Fibroblast of villous mesenchyme (primary cell): ENCODE measurements around a stretch of chr21.

GRCh38 chr21:37074548-37075523, 1.8 kb downstream of the TTC3 start:
- CAGE, long polyA plus RNA: no peak

DNA sequence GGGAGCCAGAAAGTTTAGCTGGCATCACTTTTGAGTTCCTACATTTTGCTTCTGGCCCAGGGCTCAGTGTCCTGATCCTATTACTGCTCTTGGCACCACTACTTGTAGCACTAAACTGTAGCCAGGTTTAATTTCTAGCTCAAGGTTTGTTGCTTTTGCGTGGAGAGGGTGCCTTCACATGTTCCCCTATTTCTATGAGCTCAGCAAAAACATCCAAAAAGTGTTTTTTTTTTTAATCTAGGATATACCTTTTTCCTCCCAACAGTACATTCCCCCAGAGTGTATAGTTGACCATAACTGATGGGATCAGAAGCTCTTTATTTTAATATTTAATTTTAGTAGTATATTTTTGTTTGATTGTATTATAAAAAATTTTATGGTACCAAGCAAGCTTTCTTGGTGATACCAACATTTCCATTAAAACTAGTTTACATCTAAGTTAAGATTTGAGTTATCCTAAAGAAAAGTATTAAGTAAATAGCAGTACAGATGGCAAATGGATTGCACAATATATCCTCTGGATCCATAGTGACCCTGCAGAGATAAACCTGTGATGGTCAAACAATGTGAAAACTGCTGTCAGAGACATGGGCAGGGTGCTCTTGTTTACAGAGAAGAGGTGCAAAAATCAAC, 9.6 kb downstream of the TTC3 start:
- CAGE, long polyA plus RNA: no peak

GRCh38 chr21:37225310-37225854, 41.8 kb downstream of the VPS26C start:
- CAGE, long polyA plus RNA: no peak

DNA sequence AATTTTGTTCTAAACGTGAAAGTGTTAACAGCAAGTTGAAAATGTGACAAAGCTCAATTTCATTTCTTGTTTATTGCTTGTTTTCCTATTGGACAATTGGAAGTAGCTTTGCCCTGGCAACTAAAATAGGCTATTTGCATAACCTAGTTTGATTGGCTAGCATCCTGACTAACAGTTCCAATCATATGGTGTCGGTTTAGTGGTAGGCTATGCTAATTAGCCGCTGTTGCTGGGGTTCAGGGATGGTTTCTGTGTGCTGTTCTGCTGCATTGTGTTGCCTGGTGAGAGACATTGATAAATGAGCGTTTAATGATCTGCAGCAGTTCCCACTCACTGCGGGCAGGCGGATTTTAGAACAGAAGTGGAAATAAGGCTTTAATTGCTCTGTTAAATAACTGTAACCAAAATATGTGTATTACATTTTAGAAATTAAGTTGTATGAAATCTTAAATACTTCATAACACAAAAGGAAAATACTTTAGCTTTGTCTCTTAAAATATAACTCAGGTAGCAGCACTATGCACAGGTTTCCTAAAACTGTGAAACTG, 68.6 kb downstream of the DYRK1A start:
- CAGE, long polyA plus RNA: no peak

- CAGE, long polyA plus RNA: no peak
Observed at GRCh38 chr21:37470741-37471547, 104.4 kb downstream of the DYRK1A start.

DNA sequence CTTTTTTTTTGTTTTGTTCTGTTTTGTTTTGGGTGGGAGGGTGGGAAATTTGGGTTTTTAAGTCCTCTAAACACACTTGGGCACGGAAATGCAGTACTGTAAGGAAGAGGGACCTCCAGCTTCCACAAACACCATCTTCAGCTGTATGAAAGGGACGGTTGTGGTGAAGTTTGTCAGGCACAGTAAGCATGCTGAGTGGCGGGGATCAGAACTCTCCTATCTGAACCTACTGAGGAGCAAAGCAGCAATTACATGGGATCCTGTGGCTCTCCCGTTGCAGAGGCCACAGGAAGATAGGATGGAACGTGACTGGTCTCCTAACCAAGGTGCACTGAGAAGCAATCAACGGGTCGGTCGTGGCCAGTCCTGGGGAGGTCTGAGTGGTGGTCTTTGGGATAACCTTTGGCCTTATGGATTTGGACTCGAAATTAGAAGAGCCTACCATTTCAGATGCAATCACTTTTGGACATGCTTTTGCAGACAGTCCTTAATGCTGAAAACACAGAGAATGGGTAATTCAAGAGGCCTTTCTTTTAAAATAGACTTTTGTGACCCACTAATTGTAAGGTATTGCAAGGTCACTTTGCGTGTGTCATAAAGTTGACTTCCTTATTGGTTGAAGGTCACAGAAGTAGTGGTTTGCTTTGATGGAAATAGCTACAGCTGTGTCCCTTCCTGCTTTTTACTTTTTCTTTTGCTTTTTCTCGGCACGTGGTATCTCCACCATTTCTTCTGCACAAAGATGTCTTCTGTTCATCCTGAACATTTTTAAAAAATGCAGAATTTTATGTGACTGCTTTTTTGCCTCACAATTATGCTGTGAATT, 146.6 kb downstream of the DYRK1A start:
- CAGE, long polyA plus RNA: no peak

DNA sequence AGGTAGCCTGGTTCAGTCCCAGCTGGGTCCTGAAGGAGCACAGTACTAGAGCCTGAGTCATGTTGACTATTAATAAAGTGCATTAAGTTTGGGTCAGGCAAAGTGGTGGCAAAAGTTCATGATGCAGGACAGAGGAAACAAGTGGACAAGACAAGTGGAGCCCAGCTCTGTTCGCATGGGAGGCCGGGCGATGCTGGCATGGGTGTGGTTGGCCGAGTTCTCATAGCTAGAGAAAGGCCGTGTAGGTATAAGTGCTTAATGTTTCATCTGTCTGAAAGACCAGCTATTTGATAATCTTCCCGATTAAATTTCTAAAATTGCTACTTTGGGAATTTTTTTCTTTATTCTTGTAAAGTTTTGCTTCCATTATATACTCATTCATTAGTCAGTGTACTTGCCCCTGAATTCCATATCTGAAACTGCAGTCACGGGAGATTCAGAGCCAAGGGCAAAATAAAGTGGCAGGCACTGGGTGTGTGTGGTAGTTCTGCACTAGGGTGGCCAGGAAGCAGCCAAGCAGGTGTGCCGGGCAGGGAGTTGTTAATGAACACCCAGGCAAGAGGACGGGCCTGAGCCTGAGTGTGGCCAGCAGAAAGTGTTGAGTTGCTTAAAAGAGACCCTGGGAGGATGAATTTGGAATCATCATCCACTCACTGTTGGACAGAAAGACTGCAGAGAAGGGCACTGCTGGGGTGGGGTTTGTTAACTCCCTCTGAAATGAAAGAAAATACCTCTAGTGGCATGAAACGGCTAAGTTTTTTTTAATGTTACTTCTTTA, 150.7 kb downstream of the DYRK1A start:
- CAGE, long polyA plus RNA: no peak

DNA sequence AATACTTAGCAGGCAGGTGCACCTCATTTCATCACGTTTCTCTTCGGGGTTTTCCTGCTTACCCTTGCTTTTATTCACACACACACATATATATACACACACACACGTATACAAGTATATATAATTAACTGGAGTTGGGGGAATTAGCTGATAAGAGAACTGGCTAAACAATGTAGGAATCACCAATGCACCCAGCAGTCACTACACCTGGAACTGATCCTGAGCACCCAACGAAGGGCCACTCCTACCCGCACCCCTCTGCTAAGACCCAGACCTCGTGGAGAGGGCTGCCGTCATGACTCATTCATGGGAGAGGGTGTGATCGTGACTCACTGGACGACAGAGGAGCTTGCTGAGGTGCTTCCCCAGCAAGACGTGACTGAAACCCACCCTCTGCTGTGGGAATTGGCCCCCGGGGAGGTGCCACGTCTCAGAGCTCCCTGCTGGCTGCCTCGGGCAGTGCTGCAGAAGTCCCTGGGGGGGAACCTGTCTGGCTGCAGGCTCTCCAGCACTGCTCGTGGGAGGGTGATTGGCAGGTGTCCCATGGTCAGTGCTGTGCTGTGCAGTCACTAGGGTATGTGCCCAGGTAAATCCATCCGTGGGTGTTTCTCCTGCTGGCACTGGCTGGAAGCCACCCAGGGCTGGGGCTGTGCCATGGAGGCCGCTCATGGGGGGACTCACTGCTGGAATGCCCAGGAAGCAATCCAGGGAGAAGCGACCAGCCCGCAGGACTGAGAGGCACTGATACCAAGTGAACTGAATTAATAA, 166.6 kb downstream of the DYRK1A start:
- CAGE, long polyA plus RNA: no peak

DNA sequence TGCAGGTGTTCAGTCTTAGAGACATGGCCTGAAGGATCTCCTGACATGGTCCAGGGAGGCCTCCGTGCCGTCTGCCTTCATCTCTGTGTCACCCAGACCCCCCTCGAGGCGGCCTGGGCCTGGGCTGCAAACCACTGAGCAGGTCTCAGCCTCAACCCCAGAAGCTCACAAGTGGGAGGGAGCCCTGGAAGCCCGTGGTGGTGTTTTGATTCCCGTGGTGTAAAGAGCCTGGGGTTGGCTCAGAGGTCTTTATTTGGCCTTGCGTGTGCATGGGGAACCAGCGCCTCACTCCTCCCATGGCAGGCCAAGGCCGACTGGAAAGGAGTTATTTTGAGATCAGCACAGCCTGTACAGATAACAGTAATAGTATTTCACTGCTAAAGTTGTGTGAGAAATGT, 186.4 kb downstream of the DYRK1A start:
- CAGE, long polyA plus RNA: no peak

GRCh38 chr21:38258646-38259554, 2.1 kb downstream of the KCNJ15 start:
- CAGE, long polyA plus RNA: no peak

- CAGE, long polyA plus RNA: no peak
Observed at GRCh38 chr21:38306437-38306912, 49.7 kb downstream of the KCNJ15 start.

DNA sequence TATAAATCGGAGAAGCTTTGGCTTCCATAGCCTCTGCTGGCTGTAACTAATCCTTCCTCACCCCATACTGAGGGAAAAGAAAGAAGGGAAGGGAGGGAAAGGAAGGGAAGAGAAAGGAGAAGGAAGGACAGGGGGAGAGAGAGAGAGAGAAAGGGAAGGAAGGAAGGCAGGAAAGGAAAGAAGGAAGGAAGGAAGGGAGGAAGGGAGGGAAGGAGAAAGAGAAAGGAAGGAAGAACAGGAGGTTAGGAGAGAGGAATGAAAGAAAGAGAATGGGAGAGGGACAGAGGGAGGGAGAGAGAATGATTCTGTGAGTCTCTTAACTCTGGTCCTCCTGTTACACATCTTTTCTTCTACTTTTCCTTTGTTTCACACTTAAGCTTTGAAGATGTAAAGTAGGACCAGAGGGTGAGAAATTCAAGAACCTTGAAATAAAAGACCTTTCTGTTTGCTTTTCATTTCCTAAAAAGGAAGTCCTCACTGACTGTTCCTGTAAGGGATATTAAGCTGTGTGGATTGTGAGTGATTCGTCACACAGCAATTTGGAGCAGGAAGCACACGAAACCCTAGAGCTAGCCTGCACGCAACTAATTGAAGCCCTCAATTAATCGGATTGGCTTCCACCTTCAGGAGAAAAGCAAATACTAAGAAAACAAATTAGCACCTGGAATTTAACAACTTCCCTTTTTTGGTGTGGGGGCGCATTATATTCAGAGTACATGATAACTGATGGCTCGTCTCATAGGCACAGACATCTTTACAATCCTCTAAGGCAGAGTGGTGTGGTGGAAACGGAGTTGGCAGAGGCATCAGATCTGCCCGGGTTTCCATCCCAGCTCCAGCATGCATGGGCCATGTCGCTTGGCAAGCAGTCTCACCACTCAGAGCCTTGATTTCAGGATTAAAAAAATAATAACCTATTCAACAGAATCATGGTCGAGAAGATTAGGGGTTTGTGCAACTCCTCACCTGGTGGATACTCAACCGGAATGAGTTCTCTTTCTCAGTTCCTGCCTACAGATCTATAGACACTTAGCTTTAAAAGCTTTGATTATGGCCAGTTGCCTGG, 95.1 kb downstream of the KCNJ15 start:
- CAGE, long polyA plus RNA: no peak

DNA sequence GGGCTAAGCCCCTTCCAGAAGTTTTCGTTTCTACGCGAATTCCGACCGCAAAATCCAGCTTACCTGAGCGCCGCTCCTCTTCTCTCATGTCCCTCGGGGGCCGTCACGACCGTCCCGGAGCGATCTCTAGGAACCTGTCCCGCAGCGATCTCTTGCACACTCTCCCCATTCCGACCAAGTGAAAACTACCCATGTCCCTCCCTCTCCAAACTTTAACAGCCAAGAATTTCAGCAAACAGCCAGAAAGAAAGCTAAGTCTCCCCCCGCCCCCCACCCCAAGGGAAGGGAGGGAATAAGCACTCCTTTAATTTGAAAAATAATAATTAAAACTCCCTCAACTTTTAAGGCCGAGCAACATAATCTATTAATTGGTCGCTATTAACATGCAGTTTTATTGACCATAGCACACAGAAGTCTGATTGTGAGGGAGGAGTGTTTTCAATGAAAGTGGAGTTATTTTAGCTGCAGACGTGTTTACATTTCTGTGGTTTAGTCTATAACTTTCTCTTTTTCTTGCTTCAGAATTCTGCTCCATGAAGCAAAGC, 144.1 kb upstream of the ETS2 start:
- CAGE, long polyA plus RNA: no peak

GRCh38 chr21:38821202-38821911, 15.6 kb downstream of the ETS2 start:
- CAGE, long polyA plus RNA: no peak

GRCh38 chr21:38822495-38823350, 17.0 kb downstream of the ETS2 start:
- CAGE, long polyA plus RNA: no peak

DNA sequence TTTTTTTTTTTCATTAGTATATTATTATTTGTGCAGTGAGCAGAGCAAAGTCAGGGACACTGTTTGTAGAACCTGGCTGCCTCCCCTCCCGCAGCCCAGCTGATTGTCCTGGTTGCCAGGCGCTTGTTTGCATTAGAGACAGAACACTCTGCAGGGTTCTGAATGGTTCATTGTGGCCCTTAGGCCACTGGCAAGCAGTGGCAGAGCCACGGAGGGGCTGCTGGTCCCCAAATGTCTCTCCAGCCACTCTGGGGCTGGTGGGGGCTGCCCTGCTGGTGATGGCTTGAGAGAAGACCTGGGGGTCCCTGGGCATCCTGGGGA, 29.0 kb downstream of the ETS2 start:
- CAGE, long polyA plus RNA: no peak

GRCh38 chr21:38915548-38916111, 109.9 kb downstream of the ETS2 start:
- CAGE, long polyA plus RNA: no peak

DNA sequence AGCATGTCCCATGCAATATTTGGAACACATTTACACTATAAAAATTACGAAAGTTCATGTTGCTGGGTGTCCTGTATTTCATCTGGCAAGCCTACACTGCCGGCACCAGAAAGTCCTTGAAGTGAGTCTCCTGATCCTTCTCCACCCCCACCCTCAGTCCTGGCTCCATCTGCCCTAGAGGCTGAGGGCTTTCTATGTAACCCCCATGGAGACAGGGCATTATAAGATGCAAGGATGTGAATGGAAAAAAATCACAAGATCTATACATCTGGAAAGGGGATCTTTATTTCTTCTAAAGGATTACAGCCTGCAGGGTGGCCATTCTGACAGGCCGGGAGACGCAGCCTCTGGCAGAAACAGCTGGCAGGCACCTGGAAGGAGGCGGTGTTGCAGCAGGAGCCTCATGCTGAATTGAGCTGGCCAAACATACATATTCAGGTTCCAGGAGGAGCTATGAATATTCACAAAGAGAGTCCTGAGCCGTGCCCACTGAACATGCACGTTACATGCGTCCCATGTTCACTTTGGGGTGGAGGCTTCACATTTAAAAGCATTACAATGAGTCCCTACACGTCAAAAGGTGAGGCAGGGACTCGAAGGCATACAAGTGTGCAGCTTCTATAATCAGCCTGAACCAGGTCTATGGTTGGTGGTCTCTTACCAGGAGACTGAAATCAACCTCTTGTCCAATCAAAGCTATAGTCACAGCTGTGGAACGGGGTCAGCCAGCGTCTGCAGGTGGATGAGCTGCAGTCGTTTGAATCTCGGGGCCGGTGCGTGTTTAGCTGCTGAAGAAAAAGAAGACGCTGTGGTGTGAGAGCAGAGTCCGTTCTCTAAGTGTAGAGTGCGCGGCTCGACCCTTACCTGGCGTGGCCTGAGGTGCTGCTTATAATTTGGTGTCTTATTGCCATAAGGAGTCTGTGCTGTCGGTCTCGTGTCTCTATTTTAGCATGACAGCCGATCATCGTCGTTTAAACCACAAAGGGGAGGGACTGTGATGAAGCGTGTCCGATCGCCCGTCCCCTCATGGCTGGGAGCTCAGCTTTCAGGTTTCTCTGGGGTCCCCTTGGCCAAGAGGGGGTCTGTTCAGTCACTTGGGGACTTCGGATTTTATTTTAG, 182.9 kb downstream of the ETS2 start:
- CAGE, long polyA plus RNA: no peak

DNA sequence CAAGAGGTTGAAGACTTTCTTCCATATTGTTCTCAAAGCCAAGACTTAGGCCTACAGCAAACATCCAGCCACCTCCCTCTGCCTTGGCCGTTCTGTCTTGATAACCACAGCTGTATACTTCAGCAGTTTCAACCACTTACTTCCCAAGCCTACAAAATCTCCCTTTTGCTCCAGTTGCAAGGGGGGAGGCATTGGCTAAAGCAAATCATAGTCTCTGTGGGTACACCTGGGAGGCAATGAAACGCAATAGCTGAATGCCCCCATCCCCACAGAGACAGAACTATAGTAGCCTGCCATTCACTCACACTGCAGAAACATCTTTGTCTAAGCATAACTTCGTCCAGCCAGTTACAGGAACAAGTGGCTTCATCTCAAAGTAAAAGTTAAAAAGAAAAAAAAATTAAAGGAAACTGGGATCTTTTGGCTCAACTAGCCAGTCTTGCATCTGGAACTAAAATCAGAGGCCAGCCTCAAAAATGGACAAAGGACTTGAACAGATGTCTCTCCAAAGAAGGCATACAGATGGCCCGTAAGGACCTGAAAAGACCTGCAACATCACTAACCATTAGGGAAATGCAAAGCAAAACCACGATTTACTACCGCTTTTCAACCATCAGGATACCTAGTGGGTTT, 186.0 kb downstream of the PSMG1 start:
- CAGE, long polyA plus RNA: no peak

- CAGE, long polyA plus RNA: no peak
Observed at GRCh38 chr21:39014655-39015185, 168.5 kb downstream of the PSMG1 start.